Frontal cortex (tissue), 2 donors: ENCODE measurements around a stretch of chr7.

DNA sequence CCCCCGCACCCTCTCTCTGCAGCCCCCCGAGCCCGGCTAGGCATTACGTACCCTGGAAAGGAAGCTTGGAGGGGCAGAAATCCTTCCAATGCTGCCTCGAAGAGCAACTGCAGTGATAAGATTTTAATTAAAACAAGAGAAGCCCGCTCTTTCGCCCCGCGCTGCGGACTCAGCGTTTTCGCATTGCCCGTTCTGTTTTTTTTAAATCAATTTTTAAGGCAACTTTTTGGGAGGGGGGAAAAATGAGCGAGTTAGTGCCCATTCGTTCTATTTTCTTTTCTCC is 1.5 kb upstream of the TNRC18 start:
- RAMPAGE, long total RNA = no peak

DNA sequence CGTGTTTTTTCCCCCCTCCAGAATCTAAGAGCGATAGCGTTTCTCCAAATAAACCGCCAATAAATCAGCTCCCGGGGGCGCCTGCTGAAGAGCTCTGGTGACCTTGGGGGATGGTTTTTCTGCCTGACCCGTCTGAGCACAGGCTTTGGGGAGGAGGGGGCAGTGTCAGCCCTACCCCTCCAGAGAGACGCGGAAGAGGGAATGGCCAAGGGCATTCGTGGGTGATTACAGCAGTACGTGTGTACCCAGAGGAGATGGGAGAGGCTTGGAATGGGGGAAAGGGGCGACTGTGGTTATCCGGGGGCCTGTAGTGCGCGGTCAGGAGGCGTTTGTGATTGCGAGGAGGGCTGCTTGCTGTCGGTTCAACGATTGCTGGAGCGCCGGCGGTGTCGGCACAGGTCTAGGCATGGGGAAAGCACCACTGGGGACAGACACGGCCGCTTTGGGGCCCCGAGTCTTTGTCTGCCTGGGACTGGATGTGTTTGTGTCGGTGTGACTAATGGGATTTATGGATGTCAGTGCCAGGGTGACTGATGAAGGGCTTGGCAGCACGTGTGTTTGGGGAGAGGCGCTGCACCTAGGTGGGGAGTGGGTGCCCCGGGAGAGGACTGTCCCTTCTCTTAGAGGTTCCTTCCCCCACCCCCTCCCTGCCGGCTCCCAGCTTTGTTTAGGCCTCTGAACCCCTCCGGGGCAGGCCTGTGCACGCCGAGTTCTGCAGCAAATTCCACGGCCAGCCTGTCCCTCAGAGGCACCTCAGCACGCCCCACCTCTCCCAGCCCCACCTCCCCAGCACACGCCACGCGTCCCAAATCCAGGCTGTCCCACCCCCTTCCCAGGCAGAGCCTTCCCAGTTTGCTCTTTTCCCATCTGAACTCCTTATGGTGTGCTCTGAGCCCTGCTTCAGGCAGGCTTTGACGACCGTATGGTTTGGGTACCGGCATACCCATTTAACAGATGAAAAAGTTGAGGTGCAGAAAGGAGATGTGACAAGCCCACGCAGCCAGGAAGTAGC is 6.2 kb upstream of the TNRC18 start:
- RAMPAGE, long total RNA = no peak

DNA sequence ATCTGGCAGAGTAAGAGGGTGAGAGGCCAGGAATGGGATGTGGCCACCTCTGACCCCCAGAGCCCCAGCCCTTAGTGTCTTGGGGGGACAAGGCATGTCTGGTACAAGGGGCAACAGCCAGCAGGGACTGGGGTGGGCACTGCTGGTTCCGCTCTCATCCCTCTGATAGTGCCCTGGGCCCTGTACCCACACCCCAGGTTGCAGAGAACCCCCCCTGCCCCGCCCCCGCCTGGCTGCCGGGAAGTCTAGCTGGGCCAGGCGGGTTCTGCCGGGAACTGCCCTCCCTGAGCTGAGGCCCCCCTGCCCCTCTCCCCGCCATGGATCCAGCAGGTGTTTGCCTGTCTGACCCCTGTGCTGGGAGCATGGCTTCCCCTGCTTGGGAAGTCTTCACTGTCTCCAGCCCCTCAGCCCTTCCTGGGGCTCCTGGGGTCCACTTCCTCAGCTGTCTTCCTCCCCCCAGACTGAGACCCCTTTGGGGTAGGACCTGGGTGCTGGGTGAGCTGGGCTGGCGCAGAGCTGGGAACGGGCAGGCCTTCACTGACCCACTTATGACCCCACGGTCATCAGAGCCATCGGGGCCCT is 15.8 kb upstream of the TNRC18 start:
- RAMPAGE, long total RNA = no peak

- RAMPAGE, long total RNA = no peak
Observed at GRCh38 chr7:5492561-5493054, 21.0 kb downstream of the FBXL18 start.

DNA sequence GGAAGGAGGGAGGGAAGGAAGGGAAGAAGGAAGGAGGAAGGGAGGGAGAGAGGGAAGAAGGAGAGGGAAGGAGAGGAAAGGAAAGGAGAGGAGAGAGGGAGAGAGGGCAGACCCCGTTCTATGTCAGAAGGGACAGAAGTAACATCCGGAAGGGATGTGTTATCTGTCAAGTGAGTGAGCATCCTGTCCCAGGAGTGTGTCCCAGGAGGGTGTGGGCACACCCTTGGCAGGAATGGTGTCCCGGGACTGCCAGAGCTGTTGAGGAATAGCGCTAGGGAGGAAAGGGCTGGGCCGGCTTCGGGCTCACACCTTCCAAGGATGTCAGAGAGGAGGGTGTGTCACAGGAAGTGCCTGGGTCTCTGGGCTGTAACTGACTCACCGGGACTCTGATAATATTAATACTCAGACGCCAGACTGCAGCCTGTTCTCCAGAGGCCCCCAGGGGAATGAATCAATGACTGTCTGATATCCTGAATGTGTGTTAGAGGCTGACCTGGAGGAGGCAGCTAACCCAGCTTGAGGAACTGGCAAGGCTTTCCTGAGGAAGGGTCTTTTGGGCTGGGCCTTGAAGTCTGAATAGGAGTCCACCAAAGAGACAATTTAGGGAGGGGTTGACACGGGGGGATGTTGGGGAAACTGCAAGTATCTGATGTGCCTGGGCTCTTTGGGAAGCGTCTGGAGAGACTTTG is 18.9 kb upstream of the ACTB start:
- RAMPAGE, long total RNA = no peak

- RAMPAGE, long total RNA = no peak
Observed at GRCh38 chr7:5597669-5598728, 5.4 kb downstream of the FSCN1 start.

- RAMPAGE, long total RNA = no peak
Observed at GRCh38 chr7:5633279-5633978, 40.8 kb downstream of the FSCN1 start.

GRCh38 chr7:5680730-5681651 is 88.4 kb downstream of the FSCN1 start:
- RAMPAGE, long total RNA = no peak

DNA sequence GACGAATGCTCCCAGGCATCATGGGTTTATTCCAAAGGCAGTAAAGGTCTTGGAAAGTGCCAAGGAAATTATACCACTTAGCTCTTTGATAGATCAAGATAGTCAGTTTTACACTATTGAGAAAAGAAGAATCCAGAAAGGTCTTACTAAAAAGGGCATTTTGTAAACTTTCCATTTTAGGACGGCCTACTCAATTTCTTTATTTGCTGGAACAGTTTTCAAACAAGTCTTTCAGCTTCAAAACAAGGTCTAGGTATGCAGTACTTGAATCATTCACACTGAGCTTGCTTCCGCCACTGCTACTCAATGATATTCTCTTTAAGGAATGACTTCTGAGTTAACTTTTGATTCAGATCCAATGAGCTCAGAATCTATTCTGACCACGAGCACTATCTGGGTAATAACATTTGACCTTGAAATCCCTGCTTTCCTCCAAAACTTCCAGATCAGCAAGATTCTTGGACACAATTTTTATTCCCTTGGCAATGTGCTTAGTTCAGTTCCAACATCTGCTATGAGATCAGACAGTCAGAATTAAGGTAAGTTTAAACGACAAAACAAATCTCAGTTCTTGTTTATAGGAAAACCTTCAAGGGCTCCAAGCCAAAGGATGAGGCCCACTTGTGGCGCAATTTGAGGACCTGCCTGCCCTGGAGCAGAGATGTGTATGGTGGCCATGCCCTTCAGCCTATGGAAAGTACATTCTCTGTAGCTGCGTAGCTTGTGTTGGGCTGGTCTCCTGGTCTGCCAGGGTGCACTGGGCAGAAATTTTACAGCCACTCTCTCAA is 87.2 kb downstream of the RNF216 start:
- RAMPAGE, long total RNA = no peak

GRCh38 chr7:6023278-6024548 is 7.5 kb upstream of the ANKRD61 start:
- RAMPAGE, long total RNA = no peak

- RAMPAGE, long total RNA = no peak
Observed at GRCh38 chr7:6160045-6160707, 55.4 kb downstream of the USP42 start.

DNA sequence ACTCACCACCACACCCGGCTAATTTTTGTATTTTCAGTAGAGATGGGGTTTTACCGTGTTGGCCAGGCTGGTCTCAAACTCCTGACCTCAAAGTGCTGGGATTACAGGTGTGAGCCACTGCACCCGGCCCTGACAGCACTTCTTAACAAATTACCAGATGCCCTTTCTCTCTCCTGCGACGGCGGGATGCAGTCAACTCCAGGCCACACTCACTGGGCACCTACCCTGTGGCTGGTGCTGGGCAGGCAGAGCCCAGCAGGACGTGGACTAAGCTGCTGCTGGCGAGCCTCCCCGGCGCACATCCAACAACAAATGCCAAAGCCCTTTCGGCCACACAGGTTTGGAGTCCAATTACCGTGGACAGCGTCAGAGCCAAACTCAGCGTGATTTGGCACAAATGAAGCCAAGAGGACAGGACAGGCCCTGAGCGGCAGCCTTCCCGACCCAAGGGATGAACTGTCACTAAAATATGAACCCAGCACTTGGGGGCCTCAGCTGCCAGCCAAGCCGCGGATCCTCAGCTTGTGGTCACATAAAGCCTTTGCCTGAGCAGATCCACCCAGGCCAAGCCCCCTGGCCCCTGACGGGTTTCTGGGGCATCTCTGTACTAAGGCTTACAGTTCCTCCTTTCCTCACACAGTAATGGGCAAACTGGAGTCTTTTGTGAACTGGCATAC is 28.4 kb downstream of the DAGLB start:
- RAMPAGE, long total RNA = no peak

- RAMPAGE, long total RNA = no peak
Observed at GRCh38 chr7:6479036-6479532, 4.9 kb downstream of the KDELR2 start.

DNA sequence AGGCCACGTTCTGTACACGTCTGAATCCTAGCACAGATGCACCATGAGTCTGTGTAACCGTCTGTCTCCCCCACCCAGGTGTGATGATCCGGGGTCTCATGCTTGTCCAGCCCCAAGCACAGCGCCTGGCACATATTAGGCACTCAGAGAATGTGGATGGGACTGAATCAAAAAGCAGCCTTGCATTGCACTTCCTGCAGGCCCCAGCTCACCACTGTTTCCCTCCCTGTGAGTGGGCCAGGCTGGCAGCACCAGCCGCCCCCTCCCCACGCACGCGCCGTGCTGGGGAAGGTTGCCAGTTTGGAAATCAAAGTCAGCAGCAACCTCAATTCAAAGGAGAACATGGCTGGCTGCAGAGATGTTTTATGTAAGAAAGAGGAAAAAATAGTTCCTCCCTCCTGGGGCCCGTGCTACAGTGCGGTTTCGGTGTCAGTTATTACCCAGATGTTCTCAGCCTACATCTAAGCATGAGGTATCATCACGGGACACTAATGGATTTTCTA is 5.6 kb downstream of the GRID2IP start:
- RAMPAGE, long total RNA = no peak

DNA sequence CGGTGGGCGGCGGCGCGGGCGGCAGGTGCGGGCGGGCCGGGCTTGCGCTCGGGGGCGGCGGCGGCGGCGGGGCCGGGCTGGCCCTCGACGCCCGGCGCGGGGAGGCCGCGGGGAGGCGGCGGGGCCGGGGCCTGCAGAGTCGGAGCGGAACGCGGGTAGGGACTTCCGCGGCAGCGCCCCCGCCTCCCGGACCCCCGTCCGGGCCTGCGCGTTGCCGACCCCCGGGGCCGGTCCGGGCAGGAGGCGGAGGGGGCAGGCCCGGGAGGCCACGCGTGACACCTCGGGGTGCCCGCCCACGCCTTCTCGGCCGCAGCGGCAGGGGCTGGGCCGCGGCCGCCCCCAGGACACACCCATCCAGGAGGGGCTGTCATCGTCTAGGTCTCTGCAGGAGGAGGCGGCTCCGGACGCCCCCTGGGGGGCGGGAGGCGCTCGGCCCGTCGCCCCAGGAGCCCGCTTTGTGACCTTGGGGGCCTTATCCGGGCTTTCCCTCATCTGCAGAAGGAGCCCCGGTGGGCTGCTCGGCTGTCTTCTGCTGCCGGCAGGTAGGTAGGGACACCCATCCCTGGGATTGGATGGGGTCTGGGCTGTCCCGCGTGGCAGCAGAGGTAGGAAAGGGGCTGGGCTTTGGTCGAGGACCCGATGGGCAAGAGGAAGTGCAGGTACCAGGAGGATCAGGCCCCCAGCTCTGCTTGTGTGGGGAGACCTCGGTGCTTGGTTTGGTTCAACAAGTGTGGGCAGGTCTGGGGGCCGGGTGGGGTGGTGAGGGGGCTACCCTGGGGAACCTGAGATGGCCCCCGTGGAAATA is 552 bp downstream of the ZNF316 start:
- RAMPAGE, long total RNA = no peak

GRCh38 chr7:6639792-6640997 is 3.1 kb downstream of the ZNF316 start:
- RAMPAGE, long total RNA = no peak

GRCh38 chr7:6655651-6656448 is 18.7 kb downstream of the ZNF316 start:
- RAMPAGE, long total RNA = no peak

DNA sequence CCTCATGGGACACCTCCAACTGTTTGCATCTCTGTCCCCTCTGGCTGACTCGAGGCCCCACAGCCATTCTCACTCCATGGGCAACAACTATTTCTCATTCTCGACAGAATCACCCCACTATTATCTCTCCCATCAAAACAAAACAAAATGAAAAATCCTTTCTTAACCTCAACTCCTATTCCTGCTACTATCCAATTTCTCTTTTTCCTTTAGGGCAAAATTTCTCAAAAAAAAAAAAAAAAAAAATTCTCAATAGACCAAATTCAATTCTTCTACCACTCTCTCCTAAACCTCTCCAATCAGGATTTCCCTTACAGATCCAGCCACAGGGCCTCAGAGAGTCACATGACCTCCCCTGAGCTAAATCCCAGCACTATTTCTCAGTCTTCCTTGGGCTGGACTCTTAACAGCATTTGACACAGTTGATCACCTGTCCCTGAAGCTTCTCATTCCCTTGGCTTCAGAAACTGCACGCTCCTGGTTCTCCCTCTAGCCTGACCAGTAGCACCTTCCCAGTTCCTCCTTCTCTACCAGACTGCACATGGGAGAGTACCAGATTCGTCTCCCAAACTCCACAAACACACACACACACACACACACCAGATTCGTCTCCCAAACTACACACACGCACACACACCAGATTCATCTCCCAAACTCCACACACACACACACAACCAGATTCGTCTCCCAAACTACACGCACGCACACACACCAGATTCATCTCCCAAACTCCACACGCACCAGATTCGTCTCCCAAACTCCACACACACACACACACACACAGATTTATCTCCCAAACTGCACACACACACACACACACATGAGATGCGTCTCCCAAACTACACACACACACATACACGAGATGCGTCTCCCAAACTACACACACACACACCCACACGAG is 4.8 kb downstream of the ZNF12 start:
- RAMPAGE, long total RNA = no peak

GRCh38 chr7:6709802-6710289 is 3.1 kb upstream of the ZNF12 start:
- RAMPAGE, long total RNA = no peak

DNA sequence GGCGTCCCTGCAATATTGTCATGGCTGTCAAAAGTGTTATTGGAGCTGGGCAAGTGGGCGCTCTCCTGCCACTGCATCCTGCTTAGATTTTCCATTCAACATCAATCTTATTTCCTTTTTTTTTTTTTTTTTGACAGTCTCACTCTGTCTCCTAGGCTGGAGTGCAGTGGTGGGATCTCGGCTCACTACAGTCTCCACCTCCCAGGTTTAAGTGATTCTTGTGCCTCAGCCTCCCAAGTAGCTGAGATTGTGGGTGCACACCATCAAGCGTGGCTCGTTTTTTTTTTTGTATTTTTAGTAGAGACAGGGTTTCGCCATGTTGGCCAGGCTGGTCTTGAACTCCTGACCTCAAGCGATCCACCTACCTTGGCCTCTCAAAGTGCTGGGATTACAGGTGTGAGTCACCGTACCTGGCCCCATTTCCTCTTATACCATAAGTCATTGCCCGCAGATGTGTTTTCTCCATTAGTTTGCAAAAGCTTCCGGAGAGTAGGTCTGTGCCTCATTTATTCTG is 119.9 kb upstream of the CCZ1B start:
- RAMPAGE, long total RNA = no peak